Left common carotid artery plus branches (tissue), 1 donor: ENCODE measurements around a stretch of chr21.

GRCh38 chr21:16309372-16310135 is 579.8 kb downstream of the USP25 start:
- PRO-cap, result no peak

- PRO-cap, result no peak
Measured at GRCh38 chr21:16534969-16535612, 805.3 kb downstream of the USP25 start.

DNA sequence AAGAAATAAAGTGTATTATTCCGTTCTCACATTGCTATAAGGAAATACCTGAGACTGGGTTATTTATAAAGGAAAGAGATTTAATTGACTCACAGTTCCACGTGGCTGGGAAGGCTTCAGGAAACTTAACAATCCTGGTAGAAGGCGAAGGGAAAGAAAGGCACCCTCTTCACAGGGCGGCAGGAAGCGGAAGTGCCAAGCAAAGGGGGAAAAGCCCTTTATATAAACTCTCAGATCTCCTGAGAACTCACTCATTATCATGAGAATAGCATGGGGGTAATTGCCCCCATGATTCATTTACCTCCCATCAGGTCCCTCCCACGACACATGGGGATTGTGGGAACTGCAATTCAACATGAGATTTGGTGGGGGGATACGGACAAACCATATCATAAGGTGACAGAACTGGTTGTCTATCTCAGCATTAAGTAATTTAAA is 442.0 kb upstream of the CXADR start:
- PRO-cap, result no peak

DNA sequence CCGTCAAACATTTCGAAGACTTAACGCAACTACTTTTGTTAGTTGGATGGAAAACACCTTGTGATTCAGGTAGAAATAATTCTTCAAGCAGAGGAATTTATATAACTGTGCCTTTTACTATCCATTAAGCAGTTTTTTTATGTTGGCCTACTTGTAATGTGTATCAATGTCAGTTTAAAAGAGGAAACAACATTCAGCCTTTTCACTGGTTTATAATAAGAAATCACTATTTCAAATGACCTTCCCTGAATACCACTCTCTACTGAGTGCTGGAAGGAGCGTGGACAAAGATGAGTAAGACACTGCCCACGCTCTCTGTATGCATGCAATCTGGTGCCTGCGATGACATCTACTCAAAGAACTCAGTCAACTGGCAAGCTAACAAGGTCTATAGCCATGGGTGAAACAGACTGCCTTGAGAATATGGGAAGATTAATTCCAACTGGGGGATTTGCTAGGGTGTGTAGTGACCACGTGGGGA is 49.5 kb upstream of the CXADR start:
- PRO-cap, result no peak

DNA sequence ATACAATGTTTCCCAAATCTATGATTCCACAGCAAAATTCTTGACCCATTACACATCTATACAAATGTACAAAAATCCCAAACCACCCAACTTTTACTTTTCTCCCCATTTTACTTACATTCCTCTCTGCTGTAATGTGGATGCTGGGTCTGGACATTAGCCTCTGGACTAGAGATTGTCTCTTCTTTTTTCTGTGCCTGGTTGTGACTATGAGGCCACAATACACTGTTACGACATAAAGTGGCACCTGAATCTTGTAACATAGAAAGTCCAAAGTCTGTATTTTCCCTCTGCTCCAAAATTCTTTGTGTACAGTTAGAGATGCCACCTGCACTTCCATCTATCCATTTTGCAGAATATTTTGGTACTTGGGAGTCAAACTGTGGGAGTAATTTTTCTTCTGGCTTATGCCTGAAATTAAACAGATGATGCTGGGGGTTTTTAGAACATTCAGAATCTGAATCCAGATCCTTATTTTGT is 22.7 kb downstream of the C21orf91 start:
- PRO-cap, result no peak

DNA sequence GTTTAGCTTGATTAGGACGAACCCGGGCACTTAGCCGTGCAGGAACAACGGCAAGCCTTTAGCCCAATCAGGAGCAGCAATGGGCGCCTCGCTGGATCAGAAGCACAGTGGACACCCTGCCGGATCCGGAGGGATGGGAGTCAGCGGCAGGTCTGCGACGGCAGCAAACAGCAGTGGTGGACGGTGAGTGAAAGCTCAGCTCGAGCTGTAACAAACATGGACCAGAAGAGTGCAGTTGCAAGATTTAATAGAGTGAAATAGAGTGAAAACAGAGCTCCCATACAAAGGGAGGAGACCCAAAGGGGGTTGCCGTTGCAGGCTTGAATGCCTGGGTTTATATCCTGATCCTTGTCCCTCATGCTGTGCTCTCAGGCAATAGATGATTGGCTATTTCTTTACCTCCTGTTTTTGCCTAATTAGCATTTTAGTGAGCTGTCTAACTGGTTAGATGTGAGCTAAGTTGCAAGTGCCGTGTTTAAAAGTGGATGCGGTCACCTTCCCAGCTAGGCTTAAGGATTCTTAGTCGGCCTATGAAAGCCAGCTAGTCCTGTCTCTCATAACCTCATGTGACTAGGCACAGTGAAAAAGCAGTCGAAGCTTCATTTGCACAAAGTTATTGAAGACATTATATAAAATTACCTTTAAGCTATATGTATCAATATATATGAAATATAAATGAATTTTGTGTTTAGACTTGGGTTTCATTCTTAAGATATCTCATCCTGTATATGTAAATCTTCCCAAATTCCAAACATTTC is 356.6 kb upstream of the TMPRSS15 start:
- PRO-cap, result no peak

GRCh38 chr21:21199190-21199909 is 201.1 kb downstream of the NCAM2 start:
- PRO-cap, result no peak

GRCh38 chr21:23021164-23021633 is 2023.0 kb downstream of the NCAM2 start:
- PRO-cap, result no peak

DNA sequence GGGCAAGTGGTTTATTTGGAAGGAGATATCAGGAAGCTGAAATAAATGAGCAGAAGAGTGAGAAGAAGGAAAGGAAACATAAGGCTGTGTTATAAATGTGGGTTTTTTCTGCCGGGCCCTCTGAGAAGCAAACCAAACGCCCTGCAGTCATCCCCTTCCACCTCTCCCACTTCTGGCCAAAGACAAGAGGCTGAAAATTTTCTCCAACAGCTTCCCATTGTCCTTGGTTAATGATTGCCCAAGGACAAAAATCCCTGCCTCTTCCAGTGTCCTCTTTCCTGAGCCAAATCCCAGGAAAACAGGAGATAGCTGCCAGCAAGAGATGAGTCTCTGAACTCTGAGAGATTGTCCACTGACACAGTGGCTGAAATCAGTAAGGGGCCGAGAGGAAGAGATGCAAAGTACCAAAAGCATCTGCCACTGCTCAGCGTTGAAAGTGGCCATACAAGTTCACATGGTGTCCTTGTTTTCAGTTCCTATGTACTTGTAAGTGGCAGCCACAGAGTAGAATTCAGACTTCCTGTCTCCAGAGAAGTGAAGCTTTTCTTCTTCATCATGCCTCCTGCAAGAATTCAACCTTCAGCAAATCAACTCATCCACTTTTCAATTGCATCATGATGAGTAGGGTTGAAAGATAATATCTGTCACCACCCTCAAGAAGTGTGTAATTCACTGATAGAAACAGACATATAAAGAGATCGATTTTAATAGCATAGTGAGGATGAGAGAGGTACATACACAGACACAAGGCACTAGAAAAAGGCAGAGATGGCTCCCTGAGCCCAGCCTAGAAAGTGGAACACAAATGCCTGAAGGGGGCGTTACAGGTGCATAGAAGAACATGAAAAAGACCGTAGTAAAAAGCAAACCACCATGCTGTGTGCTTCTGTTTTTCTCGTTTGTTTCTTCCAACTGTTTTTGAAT is 185.9 kb downstream of the MRPL39 start:
- PRO-cap, result no peak

DNA sequence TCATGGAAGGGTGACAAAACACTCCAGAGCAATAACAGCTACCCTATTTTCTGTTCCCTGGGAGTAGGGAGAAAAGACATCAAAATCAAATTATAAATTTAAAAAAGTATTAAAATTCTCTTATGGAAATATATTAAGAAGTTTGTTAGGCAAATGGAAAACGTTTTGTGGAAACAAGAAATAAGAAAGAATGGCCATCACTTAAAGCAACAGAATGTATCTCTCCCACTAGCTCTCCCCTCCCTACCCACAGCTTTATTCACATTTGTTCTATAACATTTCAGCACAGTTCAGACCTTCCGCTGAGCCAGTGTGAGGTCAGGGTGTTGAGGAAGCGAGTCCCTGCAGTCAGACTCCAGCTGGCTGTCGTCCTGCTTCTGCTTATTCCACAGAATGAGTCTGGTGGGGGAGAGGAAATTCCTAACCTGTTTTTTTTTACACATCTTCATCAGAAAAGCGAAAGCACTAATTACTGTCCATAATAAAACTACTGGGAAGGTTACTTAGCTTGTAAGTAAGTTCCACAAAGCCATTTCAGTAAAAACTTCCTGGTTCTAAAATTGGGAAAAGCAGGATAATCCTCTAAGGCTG is 39.1 kb downstream of the MRPL39 start:
- PRO-cap, result no peak

DNA sequence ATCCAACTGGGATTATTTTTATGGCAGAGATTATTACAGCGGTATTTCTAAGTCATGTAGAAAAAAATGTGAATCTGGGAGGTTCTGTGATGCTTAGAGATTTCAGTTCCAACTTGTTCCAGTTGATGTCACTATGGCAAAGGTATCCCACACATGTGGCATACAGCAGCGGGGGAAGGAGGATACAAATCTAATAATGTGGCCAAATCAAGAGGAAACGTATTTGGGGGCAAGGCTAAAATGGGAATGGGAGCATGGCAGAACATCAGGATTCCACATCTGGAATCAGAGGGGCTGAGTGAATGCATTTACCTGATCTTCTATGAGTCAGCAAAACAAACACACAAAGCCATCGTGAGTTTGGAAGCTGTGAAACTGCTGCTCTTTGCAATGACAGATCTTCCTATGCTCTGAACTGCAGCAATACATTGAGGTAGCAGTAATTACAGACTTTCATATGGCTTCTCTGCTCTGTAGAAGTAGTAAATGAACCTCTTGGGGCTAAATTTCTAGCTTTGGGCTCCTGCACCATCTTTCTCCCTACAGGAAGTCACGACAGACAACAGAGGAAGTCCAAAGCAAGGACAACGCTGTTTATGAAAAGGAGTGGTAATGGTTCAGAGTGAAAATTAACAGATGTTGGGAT is 55.5 kb downstream of the GABPA start:
- PRO-cap, result no peak

DNA sequence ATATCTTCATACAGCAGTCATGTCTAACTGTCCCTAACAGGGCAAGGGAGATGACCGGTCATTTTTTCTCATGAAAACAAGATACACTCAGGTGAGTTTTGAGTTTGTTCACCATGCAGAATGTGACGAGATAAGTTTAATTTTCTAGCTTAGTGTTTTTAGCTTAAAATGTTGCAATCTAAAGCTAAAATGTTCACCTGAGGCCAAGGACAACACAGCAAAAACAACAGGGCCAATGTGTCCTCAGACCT is 144.3 kb downstream of the GABPA start:
- PRO-cap, result no peak

DNA sequence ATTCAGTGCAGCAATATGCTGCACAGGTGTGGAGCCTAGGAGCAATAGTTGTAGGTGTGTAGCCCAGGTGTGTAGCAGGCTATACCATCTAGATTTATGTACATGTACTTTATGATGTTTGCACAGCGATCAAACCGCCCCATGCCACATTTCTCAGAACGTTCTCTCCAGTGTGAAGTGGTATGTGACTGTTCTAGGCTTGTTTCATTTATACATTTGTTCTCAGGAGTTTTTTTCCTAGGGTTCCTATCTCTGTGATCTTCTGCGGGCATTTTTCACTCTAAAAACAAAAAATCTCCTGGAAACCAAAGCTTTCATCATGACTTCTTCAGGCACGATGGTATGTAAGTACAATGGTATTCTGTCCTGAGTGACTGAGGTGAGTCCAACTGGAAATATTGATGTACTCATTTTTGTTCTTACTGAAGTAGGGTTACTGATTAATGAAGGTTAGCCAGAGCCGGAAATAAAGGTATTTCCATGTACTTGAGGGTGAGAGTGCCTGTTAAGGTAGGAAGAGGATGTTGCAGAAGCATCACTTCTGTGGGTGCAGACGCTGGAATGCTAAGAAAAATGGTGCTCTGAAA is 153.1 kb downstream of the GABPA start:
- PRO-cap, result no peak

- PRO-cap, result no peak
Measured at GRCh38 chr21:25967442-25967928, 203.1 kb downstream of the APP start.

DNA sequence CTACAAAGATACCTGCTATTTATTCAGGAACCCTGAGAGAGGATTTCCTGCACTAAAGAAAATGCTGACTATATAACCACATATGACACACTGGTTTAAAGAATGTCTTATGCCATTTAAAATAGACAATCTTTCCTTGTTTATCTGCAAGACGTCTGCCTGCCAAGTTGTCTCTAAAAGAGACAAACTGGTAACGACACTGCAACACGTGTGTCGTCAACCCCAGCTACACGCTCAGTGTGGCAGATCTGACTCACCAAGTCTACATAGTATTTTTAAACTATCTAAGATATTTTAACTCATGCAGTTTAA is 42.6 kb downstream of the APP start:
- PRO-cap, result no peak

- PRO-cap, result no peak
Measured at GRCh38 chr21:26139959-26140679, 30.5 kb downstream of the APP start.

DNA sequence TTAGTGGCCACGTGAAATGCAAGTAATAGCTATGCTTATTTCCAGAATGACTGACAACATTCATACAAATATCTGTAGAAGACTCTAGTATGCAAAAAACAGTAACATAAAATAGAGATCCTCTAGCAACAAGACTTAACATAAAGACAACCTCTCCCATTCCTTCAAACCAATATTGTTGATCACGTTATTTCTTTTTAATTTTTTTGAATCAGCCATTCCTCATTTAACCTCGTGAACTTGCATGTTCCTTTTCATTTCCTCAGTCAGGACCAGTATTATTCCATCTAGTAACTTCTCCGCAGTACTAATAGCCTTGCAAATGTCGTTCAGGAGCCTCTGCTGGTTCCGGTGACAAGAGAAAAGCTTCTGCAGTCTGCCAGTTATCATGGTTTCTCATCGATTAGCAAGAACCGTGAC is 3.1 kb downstream of the APP start:
- PRO-cap, result no peak

GRCh38 chr21:26171492-26172017 is 985 bp upstream of the APP start:
- PRO-cap, result no peak

- PRO-cap, result bidirectional peak, plus-strand start at chr21:26845643, minus-strand start at chr21:26845409; unidirectional peak, plus-strand start at chr21:26845773; bidirectional peak, plus-strand start at chr21:26846271, minus-strand start at chr21:26845996
Measured at GRCh38 chr21:26845438-26846398, 509 bp upstream of the ADAMTS1 start.

- PRO-cap, result no peak
Measured at GRCh38 chr21:26954618-26954926, 12.3 kb downstream of the ADAMTS5 start.